Foreskin fibroblast (primary cell): ENCODE results near the gene MTMR6.

DNA sequence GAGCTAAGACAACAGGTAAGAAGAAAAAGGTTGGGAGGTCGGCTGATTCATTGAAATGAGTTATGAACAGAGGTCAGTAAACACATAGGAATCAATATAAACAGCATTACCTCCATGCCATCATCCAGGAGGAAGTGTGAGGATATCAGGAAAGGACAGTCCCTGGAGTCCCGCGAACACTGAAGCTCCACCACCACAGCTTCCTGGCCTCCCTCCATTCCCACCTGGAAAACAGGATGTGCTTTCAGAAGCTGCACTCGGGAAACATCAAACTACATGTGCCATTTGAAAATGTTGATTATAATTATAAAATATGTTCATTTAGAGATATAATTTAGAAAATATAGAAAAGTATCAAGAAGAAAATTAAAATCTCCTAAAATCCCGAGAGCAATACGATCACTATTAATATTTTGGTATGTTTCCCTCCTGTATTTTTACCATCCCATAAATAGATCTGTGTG is 14.5 kb downstream of the PARP4 start:
- RRBS, result no CpG with 5 or more reads among the region's 6 CpGs

DNA sequence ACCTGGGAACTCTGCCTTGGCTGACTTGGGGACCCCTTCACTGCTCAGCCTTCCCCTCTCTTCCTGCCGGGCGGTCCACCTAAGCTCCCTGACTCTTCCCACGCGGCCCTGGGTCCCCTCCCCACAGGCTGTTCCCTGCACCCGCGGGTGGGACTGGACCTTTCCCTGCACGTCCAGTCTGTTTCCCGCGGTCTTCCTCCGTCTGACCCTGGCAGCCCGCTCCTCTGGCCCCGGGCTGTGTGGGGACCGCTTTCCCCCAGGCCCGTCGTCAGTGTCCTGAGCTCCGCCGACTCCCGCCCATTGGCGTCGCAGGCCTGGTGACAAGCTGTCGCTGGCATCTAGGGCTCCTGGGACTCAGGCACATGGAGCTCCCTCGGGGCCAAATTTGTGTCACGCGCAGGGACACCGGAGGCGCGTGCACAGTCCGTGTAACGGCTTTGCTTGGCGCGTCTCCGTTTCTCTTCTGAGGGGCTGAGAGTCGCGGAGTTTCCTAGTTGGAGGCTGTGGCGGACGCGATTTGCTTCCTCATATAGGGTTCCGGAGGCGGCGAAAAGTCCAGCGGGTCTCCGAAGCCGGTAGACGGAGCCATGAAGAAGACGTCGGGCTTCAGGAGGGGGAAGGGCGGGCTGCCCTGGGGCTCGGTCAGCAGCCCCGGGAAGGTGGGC is 28.9 kb upstream of the PARP4 start:
- RRBS, result no CpG with 5 or more reads among the region's 49 CpGs

DNA sequence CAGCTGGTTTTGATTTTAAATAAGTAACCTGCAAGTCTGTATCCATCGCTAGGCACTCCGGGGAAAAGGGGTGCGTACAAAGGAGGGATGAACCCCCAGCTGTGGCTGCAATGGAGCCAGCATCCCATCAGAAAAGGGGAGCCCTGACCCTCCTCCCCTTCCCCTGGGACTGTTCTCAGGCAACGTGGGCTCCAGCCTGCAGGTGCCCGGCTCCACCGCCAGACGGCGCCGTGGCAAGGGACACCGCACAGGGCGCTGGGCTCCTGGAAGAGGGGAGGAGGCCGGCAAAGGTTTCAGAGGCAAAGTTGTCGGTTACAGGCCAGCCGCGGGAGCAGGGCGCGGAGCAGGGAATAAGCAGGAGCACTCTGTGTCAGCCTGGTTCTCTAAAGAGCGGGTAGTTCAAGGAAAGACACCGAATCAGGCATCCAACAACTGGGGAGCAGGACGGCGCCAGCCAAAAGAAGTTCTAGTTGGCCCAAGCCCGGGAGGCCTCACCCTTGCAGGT is 53.1 kb upstream of the ATP12A start:
- RRBS, result 11% methylated on average over 7 of the region's 22 CpGs

DNA sequence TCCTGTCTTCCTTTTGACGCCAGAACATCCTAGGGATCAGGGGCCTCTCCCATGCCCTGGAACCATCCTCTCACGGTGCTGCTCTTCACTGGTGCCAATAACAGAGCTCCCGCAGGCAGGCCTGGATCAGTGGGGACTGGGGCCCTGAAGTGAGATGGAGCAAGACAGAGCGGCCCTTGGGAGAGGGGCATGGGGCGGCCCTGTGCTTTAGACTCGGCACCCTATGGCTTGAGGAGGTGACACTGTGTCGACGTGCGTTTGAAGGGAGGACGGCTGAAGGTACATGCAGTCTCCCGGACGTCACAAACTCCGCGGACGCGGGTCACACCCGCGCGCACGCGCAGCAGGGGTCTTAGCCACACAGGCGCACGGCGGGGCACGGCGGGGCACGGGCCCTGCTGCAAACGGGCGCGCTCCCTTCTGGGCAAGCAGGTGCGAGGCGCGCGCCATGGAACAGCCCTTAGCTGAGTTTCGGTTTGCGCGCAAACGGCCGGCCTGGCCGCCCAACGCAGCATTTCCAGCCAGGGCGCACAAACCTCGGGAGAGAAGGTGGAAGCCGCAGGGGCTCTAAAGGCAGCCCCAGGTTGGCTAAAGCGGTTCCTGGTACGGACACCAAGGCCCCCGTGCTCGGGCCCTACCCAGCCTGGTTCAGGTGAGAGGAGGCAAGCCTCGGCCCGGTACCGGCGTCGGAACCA is 16.5 kb upstream of the RNF17 start:
- RRBS, result no CpG with 5 or more reads among the region's 53 CpGs

DNA sequence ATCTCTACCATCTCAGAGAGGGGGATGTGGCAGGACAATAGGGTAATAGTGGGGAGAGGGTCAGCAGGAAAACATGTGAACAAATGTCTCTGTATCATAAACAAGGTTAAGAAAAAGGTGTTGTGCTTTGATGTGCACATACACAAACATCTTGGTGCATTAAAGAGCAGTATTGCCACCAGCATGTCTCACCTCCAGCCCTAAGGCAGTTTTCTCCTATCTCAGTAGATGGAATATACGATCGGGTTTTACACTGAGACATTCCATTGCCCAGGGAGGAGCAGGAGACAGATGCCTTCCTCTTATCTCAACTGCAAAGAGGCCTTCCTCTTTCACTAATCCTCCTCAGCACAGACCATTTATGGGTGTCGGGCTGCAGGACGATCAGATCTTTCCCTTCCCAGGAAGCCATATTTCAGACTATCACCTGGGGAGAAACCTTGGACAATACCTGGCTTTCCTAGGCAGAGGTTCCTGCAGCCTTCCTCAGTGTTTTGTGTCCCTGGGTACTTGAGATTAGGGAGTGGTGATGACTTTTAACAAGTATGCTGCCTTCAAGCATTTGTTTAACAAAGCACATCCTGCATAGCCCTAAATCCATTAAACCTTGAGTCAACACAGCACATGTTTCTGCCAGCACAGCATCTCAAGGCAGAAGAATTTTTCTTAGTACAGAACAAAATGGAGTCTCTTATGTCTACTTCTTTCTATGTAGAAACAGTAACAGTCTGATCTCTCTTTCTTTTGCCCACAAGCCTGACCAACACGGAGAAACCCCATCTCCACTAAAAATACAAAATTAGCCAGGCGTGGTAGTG is 34.3 kb upstream of the CENPJ start:
- RRBS, result no CpG with 5 or more reads among the region's 6 CpGs

GRCh38 chr13:25169422-25170126 is 2.5 kb downstream of the AMER2 start:
- RRBS, result 88% methylated on average over 16 of the region's 31 CpGs

DNA sequence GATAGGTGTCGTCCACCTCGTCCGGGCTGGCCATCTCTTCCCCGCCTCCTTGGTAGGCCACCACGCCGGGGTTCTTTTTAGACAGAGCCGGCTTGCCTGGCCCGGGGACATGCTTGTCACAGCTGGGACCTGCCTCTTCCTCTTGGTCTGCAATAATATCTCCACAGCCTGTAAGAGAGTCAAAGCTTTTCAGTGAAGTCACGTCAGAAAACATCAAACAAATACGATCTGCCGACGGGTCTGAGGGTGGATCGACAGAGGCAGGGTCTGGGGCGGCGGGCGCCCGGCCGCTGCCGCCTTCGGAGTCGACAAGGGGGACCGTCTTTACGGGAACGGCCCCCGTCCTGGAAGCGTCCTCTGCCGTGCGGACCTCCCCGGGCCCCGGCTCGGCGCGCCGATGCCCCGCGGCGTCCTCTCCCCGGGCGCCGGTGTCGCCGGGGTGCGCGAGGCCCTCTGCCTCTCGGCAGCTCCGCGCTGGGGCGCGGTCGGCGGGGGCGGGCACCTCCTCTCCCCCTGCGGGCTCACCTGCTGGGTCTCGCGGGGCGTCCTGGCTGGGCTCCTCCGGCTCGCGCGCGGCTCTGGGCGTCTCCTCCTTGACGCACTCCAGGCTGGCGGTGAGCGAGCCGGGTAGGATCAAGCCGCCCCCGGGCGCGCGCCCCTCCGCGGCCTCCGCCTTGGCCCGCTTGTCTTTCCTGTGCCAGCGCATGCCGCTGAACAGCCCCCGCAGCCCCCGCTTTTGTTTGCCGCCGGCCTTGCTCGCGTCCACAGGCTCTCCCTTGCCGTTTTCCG is 1.6 kb downstream of the AMER2 start:
- RRBS, result 9% methylated on average over 43 of the region's 85 CpGs

GRCh38 chr13:25287164-25287727 is at the start of gene MTMR6:
TSS of gene MTMR6 (minus strand) at chr13:25287488.
- RRBS, result 2% methylated on average over 23 of the region's 53 CpGs

DNA sequence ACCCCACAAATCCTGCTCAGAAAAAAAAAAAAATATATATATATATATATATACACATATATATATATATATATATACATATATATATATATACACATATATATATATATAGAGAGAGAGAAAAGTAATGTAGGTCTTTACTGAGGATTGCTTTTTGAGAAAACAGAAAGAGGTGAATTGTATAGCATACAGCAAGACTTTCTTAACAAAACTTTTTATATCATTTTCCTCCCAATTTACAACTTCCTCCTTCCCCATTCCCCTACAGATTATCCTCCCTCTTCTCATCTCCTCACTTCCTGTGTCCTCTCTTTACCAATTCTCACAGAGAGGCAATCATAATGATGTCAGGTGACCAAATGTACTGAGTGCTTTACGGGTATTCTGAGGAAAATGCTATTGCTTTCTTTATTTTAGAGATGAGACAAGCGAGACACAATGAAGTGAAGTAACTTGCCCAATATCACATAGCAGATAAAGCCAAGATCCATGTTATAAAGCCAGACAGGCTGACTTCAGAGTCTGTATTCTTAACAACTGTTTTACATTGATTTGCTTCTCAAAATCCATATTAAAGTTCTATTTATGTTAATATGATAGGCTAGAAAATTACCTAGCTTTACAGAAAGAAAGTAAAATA is 1.7 kb upstream of the MTMR6 start:
- RRBS, result no CpG with 5 or more reads among the region's 2 CpGs

DNA sequence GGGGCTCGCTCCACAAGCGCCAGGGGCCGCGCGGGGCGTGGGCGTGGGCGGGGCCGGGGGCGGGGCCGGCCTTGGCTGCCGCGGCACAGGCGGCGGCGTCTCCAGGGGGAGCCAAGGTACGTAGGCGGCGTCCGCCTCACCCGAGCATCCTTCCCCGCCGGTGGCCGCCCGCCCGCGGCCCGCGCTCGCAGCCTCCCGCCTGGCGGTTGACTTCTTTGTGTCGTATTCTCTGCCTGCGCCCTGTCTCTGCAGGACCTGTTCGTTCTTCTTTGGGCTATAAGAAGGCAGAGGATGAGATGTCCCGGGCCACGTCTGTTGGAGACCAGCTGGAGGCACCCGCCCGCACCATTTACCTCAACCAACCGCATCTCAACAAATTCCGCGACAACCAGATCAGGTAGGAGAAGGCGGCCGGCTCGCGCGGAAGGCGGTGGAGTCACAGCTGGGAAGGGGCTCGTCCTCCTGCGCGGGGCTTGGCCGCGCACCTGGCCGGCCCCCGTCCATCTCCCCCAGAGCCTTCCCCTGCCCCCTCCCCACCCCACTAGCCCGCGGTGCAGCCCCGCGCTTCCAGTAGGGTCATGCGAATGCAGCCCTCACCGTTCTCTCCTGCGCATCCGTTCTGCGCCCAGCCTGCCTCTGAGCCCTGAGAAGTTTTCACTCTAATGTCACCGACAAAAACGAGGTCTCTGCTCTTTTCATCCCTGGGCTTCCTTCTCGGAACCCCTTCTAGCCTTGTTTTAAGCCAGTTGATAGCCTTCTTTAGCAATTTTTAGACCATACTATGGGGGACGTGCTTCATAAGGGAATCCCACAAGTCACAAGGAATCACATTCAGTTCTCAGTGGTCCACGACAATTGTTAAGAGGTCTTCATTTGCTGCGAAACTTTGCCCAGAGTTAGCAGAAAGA is 97.2 kb downstream of the ATP8A2 start:
- RRBS, result 3% methylated on average over 36 of the region's 70 CpGs

DNA sequence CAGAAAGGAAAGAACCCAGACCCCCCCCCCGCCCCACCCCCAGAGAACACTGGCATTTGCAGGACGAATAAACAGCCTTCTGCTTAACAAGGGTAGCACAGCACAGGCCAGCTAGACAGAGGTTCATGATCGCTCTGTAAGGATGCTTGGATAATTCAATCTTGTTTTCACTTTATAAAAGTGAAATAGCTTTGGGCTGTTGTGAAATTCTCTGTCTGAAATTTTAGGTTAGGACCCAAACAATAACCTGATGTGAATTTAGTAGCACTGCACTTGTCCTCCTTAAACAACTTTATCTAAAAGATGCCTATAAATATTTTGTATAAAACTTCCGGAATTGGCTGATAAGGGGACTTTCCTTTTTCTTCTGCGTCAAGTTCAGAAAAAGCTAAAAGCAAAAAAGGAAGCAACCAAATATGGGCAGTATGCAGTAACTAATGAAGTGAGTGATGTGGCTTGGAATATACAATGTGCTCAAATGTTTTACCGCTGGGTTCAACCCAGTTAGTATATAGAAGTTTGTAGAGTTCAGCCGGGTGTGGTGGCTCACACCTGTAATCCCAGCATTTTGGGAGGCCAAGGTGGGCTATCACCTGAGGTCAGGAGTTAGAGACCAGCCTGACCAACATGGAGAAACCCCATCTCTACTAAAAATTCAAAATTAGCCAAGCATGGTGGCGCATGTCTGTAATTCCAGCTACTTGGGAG is 163.6 kb downstream of the SHISA2 start:
- RRBS, result no CpG with 5 or more reads among the region's 8 CpGs

GRCh38 chr13:25901552-25902274 is 150.1 kb downstream of the SHISA2 start:
- RRBS, result no CpG with 5 or more reads among the region's 10 CpGs

DNA sequence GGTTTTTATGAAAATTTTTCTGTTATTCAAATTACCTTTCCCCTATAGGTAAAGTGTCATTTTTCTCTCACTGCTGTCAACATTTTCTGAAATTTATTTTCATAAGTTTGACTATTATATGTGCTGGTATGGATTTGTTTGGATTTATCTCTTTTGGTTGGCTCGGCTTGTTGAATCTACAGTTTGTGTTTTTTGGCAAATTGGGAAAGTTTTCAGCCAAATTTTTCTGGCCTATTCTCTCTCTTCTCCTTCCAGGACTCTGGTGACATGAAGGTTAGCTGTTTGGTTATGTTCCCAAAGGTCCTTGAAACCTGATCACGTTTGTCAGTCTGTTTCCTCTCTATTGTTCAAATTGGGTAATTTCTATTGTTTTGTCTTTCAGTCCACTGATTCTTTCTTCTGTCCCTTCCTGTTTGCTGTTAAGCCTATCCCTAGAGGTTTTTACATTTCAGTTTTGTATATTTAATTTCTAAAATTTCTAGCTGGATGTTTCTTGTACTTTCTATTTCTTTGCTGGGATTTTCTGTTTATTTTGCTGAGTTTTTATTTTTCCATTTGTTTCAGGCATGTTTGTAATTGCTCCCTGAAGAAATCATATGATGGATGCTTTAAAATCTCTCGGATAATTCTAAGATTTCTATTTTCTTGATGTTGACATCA is 81.5 kb upstream of the SHISA2 start:
- RRBS, result no CpG with 5 or more reads among the region's 3 CpGs

- RRBS, result 12% methylated on average over 6 of the region's 21 CpGs
These were observed 35.1 kb downstream of the RNF6 start for GRCh38 chr13:26187013-26187448.

GRCh38 chr13:26561258-26561954 is 3.9 kb downstream of the WASF3 start:
- RRBS, result no CpG with 5 or more reads among the region's 5 CpGs

GRCh38 chr13:26604837-26605349 is 47.4 kb downstream of the WASF3 start:
- RRBS, result no CpG with 5 or more reads among the region's 2 CpGs

GRCh38 chr13:26658556-26658834 is 101.0 kb downstream of the WASF3 start:
- RRBS, result no CpG with 5 or more reads among the region's 1 CpG

DNA sequence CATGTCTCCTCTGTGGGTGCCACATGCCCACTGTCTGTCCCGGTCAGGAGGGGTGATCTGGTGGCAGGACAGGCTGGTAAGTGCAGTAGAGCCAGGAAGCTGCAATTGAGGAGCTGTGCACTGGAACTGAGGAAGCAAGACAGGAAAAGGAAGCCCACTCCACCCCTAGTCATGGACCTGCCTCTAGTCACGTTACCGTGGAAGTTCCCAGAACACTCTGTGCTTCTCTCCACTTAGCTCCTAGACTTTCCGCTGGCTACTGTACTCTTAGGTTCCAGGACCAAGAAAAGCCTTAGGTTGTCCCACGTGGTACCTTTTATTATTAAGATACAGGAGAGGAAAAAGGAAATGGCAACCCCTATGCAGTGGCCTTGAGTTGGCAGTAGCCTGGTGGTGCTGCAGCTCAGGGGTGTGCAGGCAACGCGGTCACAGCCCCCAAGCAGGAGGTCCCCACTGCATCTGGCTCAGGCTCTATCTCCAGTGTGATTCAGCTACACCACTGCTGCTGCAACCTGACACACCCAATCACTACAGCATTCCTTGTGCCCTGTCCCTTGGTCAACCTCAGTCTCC is 24.2 kb upstream of the GPR12 start:
- RRBS, result no CpG with 5 or more reads among the region's 7 CpGs

GRCh38 chr13:26941474-26942115 is 181.0 kb upstream of the GPR12 start:
- RRBS, result no CpG with 5 or more reads among the region's 4 CpGs

DNA sequence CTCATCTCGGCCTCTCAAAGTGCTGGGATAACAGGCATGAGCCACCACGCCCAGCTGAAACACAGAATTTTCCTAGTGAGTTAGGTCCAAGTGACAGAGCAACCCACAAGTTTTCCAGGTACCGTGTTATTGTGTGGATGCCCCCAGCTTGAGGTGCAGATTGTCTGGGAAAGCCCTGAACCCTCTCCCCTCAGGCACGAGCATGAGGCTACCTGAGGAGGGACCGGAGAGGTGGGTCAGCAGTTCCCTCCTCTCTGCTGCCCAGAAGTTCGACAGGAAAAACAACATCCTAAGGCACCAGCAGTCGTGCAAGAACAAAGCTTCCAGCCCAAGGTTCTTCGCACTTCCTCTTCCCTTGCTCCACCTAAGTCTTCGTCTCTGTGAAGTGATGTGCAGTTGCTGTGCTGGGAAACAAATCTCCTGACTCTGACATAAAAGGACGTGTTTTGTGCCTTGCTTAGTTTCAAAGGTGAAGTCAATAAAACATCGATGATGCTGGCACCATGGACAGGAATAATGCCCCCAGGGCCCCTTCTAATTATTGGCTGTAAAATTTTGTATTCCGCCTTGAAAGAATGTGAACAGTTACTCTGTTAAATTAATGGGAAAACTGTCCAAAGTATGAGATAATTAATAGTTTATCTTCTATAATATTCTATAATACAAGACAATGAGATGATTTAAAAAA is 173.3 kb downstream of the USP12 start:
- RRBS, result no CpG with 5 or more reads among the region's 12 CpGs